Daoy (cell line): ENCODE measurements around a stretch of chr16.

DNA sequence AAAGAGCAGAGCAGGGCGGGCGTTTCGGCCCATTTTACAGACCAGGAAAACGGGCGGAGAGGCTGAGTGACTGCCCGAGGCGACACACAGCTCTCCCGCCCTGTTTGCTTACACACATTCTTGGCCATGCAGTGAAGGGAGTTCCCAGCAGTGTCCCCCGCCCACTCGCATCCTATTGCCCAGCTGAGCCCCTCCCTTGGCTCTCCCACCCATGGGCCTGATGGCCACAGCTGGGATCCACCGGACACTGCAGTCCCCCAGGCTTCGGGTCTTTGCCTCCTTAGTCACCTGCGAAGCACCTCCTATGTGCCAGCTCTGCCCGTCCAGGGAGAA lies 136.8 kb downstream of the BANP start:
- RAMPAGE, long total RNA: no peak

DNA sequence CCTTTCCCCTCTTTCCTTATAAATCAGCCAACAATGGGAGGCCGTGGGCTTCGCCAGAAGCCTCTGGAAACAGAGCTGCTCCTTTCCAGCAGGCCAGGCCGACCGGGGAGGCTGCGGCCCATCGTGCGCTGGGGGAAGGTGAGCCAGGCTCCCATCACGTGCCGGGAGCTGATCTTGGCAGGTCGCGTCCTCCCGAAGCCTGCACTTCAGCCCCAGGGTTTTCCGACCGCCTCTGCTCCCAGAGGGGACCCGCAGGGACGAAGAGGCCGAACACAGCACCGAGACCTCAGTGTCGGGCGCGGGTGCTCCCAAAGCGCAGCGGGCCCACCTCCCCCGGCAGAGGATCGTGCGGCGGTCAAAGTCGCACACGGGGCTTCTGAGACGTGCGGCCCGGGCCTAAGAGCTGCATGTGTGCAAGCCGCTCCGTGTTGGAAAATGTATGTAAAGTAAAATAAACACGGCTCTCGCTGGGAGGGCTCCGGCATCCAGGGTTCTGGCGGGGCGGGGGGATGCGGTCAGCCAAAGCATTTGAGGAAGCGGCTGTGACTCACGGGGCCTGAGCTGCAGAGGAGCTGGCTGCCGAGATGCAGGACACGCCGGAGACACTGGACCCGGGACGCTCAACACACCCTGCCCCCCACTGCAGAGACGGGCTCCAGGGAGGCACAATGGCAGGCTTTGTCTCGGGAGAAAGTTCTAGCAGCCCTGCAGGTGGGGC lies 196.3 kb upstream of the ZNF469 start:
- RAMPAGE, long total RNA: no peak

DNA sequence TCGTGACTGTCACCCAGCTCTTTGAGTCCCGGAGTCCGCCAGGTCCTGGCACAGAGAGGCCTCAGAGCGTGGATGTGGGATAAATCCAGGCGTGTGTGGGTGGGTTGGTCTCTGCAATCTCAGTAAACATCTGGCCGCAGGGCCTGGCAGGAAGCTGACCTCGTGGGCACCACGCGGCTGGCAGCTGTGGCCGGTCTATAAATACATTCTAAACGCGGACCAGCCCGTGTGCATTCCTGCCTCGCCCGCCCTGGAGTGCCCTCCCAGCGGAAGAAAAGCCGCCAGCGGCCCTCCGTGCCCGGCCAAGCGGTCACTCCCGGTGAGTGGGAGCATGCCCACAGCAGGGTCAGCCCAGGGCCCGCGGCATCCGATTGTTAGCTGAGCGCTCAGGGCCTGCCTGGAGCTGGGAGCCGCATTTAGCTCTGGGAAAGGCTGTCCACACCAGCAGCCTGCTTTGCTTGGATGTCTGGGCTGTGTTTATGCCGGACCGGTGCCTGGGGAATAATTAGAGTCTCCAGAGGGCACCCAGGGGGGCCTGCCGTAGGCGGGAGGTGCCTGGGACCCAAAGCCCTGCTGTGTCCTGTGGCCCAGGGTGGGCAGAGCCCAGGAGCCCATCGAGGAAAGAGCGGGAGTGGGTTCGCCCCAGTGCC lies 10.3 kb downstream of the ZNF469 start:
- RAMPAGE, long total RNA: no peak

GRCh38 chr16:88469438-88470111 lies 16.5 kb downstream of the ZFPM1 start:
- RAMPAGE, long total RNA: no peak

DNA sequence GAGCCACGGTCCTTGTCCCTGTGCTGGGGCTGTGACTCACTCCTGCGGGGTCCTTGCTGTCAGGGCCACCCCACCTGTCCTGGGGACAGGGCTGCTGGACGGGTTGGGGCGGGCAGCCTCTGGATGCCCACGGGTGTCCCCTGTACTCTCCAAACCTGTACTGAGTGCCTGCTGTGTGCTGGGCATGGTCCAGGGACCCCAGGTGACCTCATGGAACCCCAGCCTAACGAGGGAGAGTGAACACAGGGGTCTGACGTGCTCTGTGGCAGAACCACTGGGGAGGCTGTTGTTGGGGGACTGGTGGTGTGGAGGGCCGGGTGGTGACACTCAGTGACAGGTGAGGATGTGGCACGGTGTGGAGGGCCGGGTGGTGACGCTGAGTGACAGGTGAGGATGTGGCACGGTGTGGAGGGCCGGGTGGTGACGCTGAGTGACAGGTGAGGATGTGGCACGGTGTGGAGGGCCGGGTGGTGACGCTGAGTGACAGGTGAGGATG lies 17.1 kb downstream of the ZFPM1 start:
- RAMPAGE, long total RNA: no peak

GRCh38 chr16:88530706-88531746 lies 39.2 kb upstream of the ZC3H18 start:
- RAMPAGE, long total RNA: no peak

DNA sequence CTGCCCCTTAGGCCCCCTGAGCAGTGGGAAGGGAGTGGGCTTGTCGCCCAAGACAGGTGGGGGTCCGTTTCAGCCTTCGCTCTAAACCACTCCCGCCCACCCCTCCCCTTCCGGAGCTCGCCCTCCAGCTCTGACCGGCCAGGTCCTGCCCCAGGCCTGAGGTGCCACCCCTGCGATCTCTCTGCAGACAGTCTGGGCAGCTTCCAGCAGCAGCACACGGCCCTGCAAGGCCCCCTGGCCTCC lies 37.3 kb upstream of the ZC3H18 start:
- RAMPAGE, long total RNA: no peak

DNA sequence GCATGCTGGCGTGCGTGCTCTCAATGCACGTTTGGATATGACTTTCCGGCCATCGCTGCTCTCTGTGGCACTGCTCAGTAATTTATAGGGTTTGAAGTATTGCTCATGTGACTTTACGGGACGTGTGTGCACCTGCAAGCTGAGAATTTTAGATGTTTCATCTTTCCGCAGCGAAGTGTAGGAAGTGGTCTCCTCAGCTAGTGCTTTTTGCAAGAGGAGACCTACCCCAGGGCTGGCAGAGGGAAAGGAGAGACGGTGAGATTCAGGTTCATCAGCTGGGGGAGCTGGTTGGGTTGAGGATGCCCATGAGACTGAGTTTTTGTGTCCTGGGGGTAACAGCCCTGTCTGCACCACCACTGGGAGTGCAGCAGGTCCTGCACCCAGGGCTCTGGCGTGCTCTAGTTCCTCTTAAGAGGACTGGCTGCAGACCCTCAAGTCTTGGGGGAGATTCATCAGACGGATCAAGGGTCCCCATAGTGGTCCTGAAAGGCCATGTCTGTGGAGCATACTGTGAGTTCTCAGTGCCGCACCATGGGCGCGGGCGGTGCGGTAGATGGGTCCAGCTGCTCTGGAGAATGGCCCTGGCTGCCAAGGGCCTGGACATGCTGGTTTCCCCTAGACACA lies 8.9 kb downstream of the ZC3H18 start:
- RAMPAGE, long total RNA: no peak

GRCh38 chr16:88591603-88591964 lies 21.4 kb downstream of the ZC3H18 start:
- RAMPAGE, long total RNA: no peak

GRCh38 chr16:88646495-88647321 lies 4.1 kb downstream of the CYBA start:
- RAMPAGE, long total RNA: no peak

DNA sequence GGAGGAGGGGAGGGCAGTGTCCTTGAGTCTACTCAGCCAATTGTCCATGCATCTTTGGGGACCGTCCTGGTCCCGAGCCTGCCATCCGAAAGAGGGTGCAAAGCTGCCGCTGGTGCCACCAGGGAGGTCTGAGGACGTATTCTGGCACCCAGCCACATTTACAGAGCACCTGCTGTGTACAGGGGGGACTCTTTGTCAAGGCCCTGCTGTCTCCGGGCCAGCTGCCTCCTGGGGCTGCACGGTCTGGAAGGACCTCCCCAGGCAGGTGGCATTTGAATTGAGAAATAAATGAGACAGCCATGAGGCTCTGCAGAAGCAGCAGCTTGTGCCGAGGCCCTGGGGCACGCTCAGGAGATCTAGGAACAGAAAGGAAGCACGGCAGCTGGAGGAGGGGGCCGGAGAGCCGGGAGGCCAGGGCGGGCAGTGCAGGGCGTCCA lies 1.5 kb downstream of the CYBA start:
- RAMPAGE, long total RNA: no peak

- RAMPAGE, long total RNA: no peak
Measured at GRCh38 chr16:88650557-88650770, 389 bp downstream of the CYBA start.

GRCh38 chr16:88656143-88656698 lies 5.4 kb upstream of the CYBA start:
- RAMPAGE, long total RNA: no peak

DNA sequence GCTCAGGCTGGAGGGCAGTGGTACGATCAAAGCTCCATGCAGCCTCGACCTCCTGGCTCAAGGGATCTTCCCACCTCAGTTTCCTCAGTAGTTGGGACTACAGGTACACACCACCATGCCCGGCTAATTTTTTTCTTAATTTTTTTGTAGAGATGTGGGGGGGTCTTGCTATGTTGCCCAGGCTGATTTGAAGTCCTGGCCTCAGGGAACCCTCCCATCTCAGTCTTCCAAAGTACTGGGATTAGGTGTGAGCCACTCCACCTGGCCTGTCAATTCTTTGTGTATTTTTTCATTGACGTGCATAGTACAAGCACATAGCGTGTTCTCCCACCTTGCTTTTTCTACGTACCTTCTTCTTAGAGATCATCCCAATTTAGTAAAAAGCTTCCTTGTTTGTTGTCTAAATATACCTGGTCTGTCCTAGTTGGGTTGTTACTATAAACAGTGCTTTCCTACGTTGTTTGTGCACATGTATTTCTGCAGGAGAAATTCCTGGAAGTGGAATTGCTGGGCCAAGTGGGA lies 1.9 kb upstream of the MVD start:
- RAMPAGE, long total RNA: no peak

DNA sequence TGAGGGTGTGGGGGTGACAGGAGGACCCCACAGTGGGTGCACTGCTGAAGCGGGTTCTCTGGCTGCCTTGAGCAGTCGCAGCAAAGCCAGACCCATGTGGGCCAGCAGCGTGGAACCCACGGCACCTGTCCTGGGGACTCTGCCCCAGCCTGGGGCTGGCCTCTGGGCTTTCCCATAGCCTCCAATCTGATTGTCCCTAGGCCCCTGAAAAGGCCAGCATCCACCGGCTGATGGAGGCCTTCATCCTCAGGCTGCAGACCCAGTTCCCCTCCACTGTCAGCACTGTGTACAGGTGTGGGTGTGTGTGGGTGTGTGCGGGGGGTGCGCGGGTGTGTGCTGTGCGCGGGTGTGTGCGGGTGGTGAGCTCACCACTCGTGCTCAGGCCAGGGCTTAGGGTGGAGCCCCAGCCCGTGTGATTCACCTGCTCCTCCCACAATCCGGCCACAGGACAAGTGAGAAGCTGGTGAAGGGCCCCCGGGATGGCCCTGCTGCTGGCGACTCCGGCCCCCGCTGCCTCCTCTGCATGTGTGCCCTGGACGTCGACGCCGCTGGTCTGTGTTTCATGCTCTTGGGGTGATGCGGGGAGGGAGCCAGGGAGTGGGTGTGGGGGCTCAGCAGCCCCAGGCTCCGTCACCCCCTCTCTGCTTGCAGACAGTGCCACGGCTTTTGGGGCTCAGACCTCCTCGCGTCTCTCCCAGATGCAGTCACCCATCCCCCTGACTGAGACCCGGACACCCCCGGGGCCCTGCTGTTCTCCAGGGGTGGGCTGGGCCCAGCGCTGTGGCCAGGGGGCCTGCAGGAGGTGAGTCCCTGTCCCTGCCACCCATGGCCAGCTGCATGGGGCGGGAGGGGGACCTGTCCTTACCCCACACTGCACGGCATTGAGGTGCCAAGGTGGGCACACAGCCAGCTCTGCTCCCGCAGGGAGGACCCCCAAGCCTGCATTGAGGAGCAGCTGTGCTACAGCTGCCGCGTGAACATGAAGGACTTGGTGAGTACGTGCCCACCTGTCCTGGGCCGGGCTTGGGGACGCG lies 8.0 kb downstream of the CTU2 start:
- RAMPAGE, long total RNA: no peak

DNA sequence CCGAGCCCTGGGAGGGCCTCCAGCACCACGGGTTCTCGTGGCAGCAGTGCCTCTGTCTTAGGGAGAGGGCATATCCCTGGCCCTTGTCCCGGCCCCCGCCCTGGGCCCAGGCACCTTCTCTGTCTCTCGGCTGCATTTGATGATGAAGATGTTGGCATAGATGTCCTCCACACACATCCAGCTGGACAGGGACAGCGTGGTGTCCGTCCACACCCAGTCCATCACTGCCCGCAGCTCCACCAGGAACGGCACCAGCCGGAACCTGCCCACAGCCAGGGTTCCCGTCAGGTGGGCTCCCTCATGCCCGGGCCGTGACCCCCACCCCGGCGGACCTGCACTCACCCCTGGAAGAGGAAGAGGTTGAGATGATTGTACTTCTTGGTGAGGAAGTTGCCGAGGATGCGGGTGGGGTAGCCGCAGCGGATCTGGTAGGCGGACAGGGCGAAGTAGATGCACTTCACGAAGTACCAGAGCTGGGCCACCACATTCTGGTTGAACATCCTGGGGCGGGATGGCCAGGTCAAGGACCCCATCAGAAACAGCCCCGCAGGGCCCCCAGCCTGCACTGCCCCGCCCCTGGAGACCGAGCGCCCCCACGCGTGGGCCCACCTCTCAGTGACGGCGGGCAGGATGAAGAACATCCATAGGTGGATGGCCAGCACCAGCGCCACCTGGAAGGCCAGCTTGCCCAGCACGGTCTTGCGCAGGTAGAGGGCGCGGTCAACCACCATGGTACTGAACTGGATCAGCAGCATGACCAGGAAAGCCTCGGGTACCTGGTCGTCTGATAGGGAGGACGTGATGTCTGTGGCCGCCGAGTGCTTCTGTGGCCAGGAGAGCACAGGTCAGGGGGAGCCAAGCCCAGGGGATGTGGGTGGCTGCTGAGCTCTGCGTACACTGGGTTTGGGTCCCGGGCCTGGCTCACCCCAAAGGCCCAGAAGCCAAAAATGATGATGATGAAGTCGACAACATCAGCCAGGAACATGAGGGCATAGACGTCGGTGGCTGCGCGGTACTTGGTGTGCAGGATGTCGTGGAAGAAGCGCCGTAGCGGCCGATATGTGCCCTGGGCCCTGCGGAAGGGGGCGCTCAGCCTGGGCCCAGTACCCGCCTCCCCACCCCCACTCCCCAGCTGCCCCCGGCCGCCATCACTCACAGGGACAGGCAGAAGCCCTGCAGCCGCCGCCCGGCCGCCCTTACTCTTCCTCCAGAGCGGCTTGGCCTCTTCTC lies 13.6 kb downstream of the CTU2 start:
- RAMPAGE, long total RNA: no peak

GRCh38 chr16:88731608-88732398 lies 25.5 kb downstream of the CTU2 start:
- RAMPAGE, long total RNA: no peak

GRCh38 chr16:88738288-88738592 lies 31.9 kb downstream of the CTU2 start:
- RAMPAGE, long total RNA: no peak

- RAMPAGE, long total RNA: no peak
Measured at GRCh38 chr16:88770392-88771476, 14.3 kb downstream of the PIEZO1 start.

DNA sequence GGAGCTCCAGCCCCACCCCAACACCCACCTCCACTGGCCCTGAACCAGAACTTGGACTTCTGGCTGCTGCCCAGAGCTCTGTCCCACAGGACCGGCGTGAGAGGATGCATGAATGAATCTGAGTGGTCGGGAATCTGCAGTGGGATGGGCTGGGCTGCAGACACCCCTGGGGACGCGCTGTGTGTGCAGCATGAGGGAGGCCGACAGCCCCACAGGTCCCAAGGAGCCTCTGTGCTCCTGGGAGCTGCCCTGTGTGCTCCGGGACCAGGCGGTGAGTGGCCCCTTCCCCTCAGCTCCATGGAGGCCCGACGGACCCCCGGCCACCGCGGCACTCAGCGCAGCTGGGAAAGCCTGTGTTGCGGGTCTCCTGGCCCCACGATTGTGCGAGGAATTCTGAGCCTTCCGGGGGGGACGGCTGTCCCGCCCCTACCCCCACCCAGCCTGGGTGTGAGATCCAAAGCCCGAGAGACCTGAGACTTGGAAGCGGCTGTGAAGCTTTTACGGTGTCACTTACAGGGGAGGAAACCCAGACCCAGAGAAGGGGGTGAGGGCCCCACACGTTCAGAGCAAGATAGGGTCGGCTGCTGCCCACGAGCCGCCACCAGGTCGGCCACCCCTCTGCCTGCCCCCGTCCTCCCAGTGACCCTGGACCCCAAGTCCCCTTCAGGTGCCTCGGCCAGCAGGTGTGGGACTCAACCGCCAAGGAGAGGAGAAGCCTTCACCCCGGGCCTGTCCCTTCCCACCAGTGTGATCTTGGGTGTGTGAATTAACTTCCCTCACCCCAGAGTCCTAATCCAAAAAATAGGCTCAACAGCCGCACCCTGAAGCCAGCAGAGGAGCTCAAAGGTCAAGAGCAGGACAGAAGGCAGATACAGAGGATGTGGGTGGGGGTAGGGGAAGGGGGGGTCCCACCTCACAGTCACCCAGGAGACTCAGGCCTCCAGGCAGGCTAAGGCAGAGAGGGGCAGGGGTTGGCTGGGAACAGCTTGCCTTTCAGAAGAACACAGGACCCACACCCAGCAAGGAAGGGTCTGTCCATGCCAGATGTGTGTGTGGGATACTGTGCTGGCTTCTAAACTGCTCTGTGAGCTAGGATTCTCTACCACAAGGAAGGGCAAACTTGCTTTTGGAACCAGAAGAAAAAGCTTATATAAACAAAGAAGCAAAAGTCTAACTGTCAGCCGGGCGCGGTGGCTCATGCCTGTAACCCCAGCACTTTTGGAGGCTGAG lies 5.1 kb downstream of the PIEZO1 start:
- RAMPAGE, long total RNA: no peak